Measurements from ENCODE around the gene BCLAF1.

DNA sequence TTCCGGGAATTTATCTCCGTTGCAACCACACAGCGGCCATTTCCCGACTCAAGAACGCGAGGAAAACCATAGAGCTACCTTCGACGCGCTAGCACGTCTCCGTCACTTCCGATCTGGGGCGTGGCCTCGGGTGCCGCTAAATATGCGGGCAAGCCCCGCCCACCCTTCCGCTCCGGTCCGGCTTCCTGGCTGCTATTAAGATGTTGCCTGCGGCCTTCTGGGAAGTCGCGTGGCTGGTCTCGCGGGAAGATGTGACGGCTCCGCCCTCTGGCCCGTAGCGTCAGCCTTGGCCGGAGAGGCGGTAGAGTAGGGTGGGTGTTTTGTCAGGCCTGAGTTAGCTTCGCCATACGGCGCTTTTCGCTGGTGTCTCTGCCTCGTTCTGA, at the start of gene BCLAF1:
BCLAF1 (minus strand) TSS at position 115 of the 383 bp plus-strand sequence.
- PRO-cap = bidirectional peak, plus-strand start at position 304 of the sequence, minus-strand start at position 50 of the sequence
CAGE:
- cytosol, long polyA plus RNA = start-site peak on the minus strand centred at position 84 of the sequence, 70 bp wide, 112 and 55 reads in 2 replicates
- long polyA plus RNA = start-site peak on the minus strand centred at position 78 of the sequence, 59 bp wide, 537 and 272 reads in 2 replicates
- nucleus, long polyA plus RNA = start-site peak on the minus strand centred at position 75 of the sequence, 53 bp wide, 270 and 26 reads in 2 replicates

DNA sequence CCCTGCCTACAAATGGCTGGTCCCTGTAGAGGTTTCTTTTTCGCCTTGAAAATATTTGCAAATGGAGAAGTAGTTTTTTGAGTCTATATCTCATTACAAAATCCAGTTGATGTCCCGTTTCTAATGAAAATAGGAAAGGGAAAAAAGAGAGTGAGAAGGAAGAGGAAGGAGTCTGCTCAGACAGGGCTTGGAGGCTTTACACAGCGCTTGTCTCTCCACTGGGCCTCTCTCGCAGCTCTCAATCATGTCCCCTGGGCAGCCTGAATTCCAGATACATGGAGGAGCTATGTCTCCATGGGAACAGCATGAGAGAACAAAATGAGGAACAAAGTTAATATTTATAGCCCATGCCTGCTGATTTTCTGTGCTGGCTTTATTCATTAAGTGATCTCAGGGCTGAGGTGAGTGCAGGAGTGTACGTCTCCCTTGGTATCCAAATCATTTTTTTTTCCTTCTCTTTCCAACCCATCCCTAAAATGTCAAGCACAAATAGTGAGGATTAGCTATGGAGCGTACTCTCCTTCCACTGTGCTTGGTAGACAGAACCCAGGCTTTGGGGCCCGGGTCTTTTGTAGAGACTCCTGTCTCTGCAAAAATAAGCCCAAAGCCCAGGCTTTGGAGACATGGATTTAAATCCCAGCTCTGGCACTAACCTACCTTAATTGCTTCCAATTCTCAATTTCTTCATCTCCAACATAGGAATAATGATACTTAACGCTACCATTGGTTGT, 35.4 kb upstream of the BCLAF1 start:
- PRO-cap = no peak
CAGE:
- cytosol, long polyA plus RNA = no peak
- long polyA plus RNA = no peak
- nucleus, long polyA plus RNA = no peak

- PRO-cap = no peak
CAGE:
- cytosol, long polyA plus RNA = no peak
- long polyA plus RNA = no peak
- nucleus, long polyA plus RNA = no peak
These were observed 36.4 kb upstream of the BCLAF1 start for GRCh38 chr6:136325885-136326615.

DNA sequence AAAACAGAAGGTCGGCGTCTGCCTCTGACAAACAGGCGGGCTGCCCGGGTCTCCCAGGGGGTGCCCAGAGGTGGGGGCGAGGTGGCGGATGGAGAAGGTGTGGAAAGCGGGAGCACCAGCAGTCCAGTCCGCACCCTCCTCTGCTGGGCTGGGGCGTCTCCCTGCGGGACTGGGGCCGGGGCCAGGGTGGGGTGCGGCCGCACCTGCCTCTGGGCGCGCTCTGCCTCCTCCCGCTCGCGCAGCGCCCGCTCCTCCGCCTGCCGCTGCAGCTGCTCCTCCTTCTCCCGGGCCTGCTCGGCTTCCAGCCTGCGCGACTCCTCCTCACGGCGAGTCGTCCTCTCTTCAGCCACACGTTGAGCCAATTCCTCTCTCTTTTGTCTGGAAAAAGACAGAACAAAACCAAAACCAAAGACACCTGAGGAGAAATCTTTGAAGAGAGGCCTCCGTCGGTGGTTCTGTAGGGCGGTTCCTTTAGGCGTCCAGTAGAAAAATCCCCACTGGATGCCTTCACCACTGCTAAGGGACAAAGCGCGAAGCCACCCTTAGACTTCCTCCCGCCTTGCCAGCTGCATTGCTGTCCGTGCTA, 71.2 kb upstream of the BCLAF1 start:
- PRO-cap = no peak
CAGE:
- cytosol, long polyA plus RNA = no peak
- long polyA plus RNA = no peak
- nucleus, long polyA plus RNA = no peak

GRCh38 chr6:136389333-136389573, 99.6 kb upstream of the BCLAF1 start:
- PRO-cap = no peak
CAGE:
- cytosol, long polyA plus RNA = no peak
- long polyA plus RNA = no peak
- nucleus, long polyA plus RNA = no peak

- PRO-cap = no peak
CAGE:
- cytosol, long polyA plus RNA = no peak
- long polyA plus RNA = no peak
- nucleus, long polyA plus RNA = no peak
These were observed 39.5 kb downstream of the MAP7 start for GRCh38 chr6:136510643-136511111.

DNA sequence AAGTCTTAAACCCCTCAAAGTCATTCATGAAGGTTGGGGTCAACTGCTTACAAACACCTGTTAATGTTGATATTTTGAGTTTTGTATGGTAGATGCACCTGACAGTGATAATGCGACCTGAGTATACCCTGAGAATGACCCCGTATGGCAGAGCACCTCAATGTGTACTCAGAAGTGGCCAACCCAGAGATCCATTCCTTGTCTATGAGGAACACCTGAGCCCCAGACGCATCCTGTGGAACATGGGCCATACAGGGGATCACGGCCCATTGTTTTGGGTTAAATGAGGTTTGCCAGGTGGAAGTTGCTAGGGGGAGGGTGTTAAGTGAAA, 36.7 kb downstream of the MAP7 start:
- PRO-cap = no peak
CAGE:
- cytosol, long polyA plus RNA = no peak
- long polyA plus RNA = no peak
- nucleus, long polyA plus RNA = no peak

DNA sequence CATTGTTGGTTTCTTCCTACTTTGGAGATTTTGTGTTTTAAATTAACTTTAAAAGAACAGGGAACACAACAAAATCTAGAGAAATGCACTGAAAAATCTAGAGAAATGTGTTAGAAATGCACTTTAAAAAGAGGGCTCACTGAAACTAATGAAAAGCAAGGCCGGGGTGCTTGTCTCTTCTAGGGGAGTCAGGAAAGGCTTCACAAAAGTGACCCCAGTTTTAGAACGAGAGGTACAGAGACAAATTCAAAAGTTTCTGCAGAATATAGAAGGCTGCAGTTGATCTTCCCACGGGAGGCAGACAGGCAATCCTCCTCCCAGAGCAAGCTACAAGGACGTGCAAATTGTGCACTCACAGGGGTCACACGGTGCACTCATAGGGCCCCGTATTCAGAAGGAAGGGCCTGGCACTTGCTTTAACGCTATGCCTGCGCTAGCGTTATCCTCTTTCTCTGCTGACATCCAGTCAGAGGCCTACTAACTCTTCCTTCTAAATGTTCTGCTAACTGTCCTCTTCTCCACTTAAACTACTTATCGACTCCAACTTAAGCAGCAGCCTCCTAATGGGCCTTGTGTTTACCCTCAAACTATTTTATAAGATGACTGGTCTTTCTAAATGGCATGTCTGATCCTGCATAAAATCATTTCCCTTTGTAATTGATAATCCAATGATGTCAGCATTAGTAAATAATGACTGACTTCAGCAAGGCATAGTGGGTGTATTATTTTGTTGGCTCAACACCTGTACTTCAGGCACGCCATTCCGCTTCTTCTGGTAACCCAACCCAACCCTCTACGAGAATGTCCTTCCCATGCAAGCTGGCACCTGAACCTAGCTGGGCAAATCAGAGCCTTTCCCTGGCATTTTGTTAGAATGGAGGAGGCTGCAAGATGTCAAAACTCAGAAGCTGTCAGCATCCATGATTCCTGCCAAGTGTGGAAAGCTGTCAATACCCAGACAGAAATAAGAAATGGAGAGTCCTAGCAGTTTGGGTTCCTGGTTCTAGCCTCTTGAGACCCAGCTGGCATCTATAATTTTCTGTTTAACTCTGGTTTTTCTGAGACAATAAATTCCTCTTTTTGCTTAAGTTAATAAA, 2.2 kb downstream of the IFNGR1 start:
- PRO-cap = no peak
CAGE:
- cytosol, long polyA plus RNA = no peak
- long polyA plus RNA = no peak
- nucleus, long polyA plus RNA = no peak

GRCh38 chr6:137230589-137231025, 11.4 kb upstream of the IFNGR1 start:
- PRO-cap = no peak
CAGE:
- cytosol, long polyA plus RNA = no peak
- long polyA plus RNA = no peak
- nucleus, long polyA plus RNA = no peak

DNA sequence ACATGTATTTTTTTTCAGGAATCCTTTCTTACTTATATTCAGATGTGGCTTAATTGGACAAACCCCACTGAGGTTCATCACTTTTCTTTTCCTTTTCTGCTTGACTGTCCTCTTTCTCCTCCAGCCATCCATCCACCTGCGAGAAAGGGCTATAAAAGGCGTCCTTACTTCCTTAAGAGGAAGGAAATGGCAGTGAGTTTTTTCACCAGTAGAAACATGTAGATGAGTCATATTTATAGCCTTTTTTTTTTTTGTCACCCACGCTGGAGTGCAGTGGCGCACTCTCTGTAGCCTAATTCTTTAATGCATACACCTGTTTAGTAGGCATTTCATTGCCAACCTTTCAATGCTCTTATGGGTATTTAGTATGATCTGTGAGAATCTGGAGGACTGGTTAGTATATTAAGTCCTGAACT, 15.3 kb upstream of the IFNGR1 start:
- PRO-cap = no peak
CAGE:
- cytosol, long polyA plus RNA = no peak
- long polyA plus RNA = no peak
- nucleus, long polyA plus RNA = no peak

GRCh38 chr6:137865974-137867079, 732 bp upstream of the TNFAIP3 start:
- PRO-cap = bidirectional peak, plus-strand start at chr6:137867266, minus-strand start at chr6:137866944
CAGE:
- cytosol, long polyA plus RNA = no peak
- long polyA plus RNA = no peak
- nucleus, long polyA plus RNA = no peak

DNA sequence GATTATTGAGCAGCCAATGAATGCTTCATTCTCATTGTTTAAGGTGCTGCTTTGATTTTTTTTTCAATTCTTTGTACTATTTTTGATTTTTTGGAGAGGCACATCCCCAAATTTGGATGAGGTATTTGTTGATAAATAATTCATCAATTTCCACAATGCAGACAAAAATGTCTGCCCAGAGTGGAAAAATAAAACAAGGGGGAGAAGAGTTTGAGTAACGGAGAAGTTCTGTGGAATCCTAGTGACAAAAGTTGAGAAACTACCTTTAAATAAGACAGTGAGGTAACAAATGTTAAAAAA, 1.3 kb downstream of the TNFAIP3 start:
- PRO-cap = no peak
CAGE:
- cytosol, long polyA plus RNA = no peak
- long polyA plus RNA = no peak
- nucleus, long polyA plus RNA = no peak

DNA sequence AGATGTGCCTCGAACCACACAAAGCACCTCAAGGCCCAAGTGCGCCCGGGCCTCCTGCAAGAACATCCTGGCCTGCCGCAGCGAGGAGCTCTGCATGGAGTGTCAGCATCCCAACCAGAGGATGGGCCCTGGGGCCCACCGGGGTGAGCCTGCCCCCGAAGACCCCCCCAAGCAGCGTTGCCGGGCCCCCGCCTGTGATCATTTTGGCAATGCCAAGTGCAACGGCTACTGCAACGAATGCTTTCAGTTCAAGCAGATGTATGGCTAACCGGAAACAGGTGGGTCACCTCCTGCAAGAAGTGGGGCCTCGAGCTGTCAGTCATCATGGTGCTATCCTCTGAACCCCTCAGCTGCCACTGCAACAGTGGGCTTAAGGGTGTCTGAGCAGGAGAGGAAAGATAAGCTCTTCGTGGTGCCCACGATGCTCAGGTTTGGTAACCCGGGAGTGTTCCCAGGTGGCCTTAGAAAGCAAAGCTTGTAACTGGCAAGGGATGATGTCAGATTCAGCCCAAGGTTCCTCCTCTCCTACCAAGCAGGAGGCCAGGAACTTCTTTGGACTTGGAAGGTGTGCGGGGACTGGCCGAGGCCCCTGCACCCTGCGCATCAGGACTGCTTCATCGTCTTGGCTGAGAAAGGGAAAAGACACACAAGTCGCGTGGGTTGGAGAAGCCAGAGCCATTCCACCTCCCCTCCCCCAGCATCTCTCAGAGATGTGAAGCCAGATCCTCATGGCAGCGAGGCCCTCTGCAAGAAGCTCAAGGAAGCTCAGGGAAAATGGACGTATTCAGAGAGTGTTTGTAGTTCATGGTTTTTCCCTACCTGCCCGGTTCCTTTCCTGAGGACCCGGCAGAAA, 14.2 kb downstream of the TNFAIP3 start:
- PRO-cap = no peak
CAGE:
- cytosol, long polyA plus RNA = no peak
- long polyA plus RNA = no peak
- nucleus, long polyA plus RNA = no peak

DNA sequence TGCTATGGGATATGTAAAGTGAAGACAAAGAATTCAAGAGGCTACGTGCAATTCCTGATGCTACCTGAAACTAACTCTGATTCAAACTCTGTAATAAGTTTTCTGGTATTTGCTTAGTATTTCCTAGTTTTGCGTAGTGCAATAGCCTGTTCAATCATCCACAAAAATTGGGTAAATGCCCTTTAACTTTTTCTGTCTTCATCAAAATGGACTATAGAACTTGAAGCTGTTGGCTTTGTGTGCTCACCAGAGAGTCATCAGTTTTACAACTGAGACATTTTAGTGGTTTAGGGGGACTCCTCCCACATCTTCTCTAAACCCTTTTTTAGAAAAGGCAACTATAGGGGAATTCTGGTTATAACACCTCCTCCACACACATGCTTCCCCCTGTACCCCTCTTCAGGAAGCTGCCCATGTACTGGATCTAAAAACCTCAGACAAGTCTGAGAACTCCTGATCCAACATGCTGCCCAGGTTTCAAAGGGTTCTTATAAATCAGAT, 73.1 kb downstream of the TNFAIP3 start:
- PRO-cap = no peak
CAGE:
- cytosol, long polyA plus RNA = no peak
- long polyA plus RNA = no peak
- nucleus, long polyA plus RNA = no peak

GRCh38 chr6:138035214-138035602, 72.0 kb downstream of the PERP start:
- PRO-cap = no peak
CAGE:
- cytosol, long polyA plus RNA = no peak
- long polyA plus RNA = no peak
- nucleus, long polyA plus RNA = no peak

GRCh38 chr6:138161307-138161620, 475 bp upstream of the ARFGEF3 start:
- PRO-cap = bidirectional peak, plus-strand start at chr6:138161549, minus-strand start at chr6:138161501
CAGE:
- cytosol, long polyA plus RNA = no peak
- long polyA plus RNA = no peak
- nucleus, long polyA plus RNA = no peak

GRCh38 chr6:138262488-138263341, 44.4 kb upstream of the PBOV1 start:
- PRO-cap = no peak
CAGE:
- cytosol, long polyA plus RNA = no peak
- long polyA plus RNA = no peak
- nucleus, long polyA plus RNA = no peak

DNA sequence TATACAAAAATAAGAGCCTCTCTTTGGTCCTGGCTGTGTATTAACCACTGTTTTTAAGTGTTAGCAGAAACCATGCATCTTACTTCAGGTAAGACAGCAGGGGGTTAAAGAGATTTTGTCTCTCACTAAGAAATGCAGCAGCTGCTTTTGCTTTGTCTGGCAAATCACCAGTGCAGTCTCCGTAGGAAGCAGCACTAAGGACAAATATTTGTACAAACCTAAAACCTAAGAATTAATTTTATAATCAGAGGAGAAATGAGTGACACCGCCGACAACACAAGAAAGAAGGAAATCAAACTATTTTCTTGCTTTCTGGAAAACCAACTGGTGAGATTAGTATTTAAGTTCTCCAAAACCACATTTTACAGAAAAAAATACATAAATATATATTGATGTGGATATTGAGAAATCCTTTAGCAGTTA, 837 bp downstream of the SMIM28 start:
- PRO-cap = no peak
CAGE:
- cytosol, long polyA plus RNA = no peak
- long polyA plus RNA = no peak
- nucleus, long polyA plus RNA = no peak

- PRO-cap = no peak
CAGE:
- cytosol, long polyA plus RNA = no peak
- long polyA plus RNA = no peak
- nucleus, long polyA plus RNA = no peak
These were observed 8.8 kb downstream of the HEBP2 start for GRCh38 chr6:138412817-138413267.

GRCh38 chr6:138414747-138415644, 11.0 kb downstream of the HEBP2 start:
- PRO-cap = no peak
CAGE:
- cytosol, long polyA plus RNA = no peak
- long polyA plus RNA = no peak
- nucleus, long polyA plus RNA = no peak